Cardiac septum (tissue), 1 donor: Measurements from ENCODE around the genes TEAD4, PARP11, FGF23 and C12orf4.

DNA sequence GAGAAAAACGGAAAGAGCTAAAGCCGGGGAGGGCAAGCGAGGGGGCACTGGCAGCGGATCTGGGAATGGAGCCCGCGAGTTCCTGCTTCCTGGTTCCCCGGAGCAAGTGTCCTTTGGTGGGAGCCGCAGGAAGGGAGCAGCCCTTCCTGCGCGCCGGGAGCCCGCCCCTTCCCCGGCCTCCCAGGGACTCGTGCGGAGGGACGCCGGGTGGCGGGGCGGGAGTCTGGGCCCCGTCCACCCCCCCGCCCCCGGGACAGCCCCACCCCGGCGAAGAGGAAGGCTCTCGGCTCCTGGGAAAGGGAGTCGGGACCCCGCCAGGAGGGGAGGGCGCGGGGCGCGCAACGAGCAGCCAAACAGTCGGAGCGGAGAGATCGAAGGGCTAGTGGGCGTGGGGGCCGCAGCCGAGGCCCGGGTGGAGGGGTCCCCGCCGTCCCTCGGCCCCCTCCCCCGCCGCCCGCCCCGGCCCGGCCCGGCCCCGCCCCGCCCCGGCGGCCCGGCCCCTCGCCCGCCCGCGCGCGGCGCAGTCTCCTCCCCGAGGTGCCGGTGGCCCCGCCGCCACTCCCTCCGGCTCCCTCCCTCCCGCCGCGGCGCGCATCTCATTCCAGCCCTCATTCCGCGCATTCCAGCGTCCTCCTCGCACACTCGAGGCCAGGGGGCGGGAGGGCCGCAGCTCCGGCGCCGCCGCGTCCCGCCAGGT, at the start of gene TEAD4:
Gene TEAD4 (plus strand): TSS at position 611 of the 697 bp plus-strand sequence.
- PRO-cap = bidirectional peak, plus-strand start at position 317 of the sequence, minus-strand start at position 174 of the sequence; bidirectional peak, plus-strand start at position 639 of the sequence, minus-strand start at position 452 of the sequence

DNA sequence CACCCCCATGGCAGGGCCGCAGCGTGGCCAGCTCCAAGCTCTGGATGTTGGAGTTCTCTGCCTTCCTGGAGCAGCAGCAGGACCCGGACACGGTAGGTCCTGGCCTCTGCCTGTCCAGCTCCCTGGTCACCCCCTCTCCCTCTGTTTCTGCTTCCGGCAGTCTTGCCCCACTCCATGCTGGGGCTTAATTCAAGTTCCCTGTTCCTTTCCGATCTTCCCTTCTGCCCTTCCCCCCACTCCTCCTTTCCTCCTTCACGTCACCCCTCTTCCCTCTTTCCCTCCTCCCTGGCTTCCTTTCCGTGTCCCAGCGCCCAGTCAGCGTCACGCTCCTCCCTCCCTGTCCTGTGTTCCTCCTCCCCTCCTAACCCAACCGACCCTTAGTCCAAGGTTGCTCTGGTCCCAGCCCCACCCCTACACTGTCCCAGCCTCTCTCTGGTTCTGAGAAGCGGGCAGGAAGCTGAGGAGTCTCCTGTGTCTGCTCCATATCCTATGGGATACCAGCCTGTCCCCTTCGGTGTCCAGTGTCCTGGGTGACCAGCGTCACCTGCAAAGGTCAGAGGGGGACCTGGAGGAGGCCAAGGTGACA, 56.4 kb upstream of the TSPAN9 start:
- PRO-cap = no peak

- PRO-cap = unidirectional peak, plus-strand start at chr12:3048186
Observed at GRCh38 chr12:3047834-3048404, 29.3 kb upstream of the TSPAN9 start.

- PRO-cap = no peak
Observed at GRCh38 chr12:3130028-3130486, 52.9 kb downstream of the TSPAN9 start.

- PRO-cap = no peak
Observed at GRCh38 chr12:3213904-3214054, 136.6 kb downstream of the TSPAN9 start.

- PRO-cap = bidirectional peak, plus-strand start at chr12:3217167, minus-strand start at chr12:3217080; bidirectional peak, plus-strand start at chr12:3217513, minus-strand start at chr12:3217283
Observed at GRCh38 chr12:3216794-3217942, 140.0 kb downstream of the TSPAN9 start.

GRCh38 chr12:3264211-3264796, 187.1 kb downstream of the TSPAN9 start:
- PRO-cap = no peak

DNA sequence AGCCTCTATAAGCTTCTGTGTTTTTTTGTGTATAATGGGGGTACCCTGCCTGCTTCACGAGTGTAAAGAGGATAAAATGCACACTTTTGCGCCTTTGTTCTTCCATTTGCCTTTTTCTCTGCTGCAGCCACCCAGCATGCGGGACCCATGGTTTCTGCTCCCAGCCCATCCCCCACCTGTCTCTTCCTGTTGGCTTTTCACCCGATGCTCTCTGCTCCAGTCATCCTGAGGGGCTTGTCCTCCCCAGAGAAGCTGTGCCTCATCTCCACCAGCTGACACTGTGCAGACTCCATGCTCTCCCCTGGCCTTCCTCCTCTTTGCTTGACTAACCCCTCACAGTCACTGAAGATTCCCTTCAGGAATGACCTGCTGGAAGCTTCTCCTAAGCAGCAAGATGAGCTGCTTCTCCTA, 16.7 kb upstream of the PRMT8 start:
- PRO-cap = unidirectional peak, plus-strand start at position 112 of the sequence

- PRO-cap = no peak
Observed at GRCh38 chr12:3736504-3736753, 16.5 kb downstream of the CRACR2A start.

DNA sequence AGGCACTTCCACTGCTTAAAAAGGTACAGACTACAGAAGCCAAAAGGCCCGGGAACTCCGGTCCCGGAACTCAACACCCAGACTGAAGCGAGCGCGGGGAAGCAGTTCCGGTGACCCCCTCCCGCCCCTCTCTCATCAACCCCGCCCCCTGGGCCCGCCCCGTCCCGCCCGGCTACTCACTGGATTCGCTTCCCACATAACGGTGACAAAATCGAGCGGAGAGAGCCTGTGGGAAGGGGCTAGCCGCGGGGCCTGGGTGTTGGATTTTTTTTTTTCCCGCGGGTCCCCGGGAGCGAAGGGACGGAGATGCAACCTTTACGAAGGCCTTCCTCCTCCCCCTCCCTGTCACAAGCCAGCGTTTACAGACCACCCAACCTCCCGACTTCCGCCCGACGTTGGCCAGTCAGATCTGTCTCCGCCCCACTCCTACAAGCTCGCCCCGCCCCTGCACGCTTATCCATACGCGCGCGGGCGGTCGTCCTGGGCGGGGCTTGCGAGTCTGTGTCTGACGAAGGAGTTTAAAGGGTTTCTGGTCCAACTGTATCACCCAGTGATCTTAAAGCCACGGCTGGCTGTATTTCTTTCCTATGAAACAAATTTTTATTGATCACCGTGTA, at the start of gene PARP11:
Gene PARP11 (minus strand): TSS at position 368 of the 617 bp plus-strand sequence.
- PRO-cap = bidirectional peak, plus-strand start at position 208 of the sequence, minus-strand start at position 84 of the sequence; bidirectional peak, plus-strand start at position 550 of the sequence, minus-strand start at position 344 of the sequence

DNA sequence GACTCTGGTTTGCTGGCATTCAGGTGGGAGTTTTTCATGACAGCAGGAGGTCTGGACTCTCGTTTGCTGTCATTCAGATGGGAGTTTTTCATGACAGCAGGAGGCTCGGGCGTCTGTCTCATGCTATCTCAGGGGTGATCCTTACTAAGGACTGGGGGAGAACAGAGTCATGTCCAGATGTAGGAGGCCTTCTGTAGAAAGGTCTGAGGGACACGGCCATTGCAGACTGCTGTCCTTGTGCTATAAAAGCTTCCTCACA, 40.2 kb upstream of the PARP11 start:
- PRO-cap = no peak

DNA sequence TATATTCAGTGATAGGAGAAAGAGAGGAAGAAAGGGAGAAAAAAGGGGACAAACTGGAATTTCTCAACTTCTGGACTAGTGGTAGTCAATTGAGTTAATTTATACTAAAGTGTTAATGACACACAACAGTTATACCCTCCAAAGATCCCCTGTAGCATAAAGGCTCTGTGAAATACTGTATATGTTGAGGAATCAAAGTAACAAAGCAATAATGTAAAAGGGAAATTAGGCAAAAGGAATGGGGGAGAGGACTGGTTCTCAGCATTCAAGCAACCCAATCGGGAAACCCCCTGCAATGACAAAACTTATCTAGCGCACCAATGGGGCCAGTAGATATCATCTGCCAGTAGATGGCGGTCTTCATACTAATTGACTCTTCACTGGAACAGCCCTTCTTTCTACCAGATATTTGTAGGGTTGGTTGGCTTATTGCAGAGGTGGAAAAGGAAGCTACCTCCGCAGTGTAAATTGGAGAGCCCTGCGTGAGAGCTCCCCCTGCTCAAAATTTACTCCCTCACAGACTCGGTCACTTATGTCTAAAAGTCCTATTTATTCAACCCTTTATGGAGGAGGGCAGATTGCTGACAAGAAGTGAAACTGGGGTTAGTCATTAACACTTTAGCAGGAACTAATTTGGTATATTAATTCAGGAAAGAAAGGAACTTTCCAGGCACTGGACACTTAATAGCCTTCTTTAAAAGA, 166.2 kb upstream of the CCND2 start:
- PRO-cap = no peak

DNA sequence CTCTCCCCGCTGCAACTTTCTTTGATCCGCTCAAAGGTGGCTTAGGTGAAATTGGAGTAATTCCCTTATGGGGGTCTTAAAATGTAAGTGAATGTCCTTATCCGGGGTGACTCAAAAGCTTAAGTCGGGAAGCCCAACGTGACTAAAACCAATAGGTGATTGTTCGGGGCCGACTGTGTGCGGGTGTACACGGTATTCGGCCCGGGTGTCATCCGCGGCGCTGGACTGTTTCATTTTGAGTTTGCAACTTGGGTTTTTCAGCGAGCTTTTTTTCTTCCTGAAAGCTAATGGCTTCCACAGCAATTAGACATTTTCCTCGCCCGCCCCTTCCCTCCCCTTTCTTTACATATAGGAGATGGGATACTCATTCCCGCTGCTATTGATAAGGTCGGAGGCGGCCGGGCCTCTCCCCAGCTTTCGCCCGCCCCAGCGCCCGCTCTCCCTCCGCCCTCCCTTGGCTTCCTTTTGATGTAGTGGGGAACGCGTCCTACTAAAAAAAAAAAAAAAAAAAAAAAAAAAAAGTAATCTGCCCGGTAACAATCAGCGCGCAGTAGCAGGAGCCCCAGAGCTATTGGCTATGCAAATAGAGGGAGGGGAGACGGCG, 1.9 kb upstream of the CCND2 start:
- PRO-cap = bidirectional peak, plus-strand start outside the sequence, minus-strand start at position 467 of the sequence

DNA sequence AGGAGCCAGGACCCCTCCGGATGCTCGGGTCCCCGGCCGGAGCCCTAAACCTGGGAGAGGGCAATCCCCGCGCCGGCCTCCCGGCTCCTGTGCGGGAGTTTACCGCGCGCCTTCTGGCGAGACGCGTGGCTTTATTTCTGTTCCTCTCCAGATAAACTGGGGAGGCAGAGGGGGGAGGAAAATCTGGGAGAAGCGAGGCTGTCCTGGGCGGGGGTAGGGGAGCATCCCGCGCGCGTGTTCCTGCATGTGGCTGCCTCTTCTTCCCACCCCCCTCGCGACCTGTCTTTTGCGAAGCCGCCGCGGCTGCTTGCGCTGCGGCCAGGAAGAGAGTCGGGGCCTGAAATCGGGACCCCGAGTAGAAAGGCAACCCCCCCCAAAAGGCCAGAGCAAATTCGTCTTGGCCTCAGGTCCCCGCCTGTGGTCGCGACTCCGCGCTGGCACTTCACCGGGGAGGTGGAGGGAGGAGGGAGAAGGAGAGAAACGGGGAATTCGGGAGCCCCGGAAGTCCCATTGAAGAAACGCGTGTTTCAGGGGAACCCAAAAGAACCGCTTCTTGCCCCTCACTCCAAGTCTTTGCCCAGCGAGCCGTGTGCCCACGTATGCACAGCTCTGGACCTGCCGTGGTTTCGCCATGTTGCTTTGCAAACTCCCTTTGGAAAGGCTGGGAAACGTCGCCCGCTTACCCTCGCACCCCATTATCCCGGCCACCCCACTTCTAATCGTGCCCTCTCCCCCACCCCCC, 869 bp downstream of the CCND2 start:
- PRO-cap = bidirectional peak, plus-strand start at position 289 of the sequence, minus-strand start at position 127 of the sequence

DNA sequence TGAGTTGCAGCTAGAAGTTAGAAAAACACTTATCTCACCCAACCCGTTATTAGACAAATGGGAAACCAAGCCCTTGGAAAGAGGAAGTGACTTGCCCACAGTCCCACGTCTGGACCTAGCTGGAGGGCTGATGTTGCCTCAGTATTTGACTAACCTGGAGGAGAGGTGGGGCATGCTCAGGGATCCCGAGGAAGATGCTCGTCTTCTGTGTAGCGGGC, 12.6 kb downstream of the CCND2 start:
- PRO-cap = no peak

DNA sequence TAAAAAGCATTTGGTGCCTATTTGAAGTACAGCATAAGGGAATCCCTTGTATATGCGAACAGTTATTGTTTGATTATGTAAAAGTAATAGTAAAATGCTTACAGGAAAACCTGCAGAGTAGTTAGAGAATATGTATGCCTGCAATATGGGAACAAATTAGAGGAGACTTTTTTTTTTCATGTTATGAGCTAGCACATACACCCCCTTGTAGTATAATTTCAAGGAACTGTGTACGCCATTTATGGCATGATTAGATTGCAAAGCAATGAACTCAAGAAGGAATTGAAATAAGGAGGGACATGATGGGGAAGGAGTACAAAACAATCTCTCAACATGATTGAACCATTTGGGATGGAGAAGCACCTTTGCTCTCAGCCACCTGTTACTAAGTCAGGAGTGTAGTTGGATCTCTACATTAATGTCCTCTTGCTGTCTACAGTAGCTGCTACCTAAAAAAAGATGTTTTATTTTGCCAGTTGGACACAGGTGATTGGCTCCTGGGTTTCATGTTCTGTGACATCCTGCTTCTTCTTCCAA, 20.8 kb upstream of the TIGAR start:
- PRO-cap = no peak

DNA sequence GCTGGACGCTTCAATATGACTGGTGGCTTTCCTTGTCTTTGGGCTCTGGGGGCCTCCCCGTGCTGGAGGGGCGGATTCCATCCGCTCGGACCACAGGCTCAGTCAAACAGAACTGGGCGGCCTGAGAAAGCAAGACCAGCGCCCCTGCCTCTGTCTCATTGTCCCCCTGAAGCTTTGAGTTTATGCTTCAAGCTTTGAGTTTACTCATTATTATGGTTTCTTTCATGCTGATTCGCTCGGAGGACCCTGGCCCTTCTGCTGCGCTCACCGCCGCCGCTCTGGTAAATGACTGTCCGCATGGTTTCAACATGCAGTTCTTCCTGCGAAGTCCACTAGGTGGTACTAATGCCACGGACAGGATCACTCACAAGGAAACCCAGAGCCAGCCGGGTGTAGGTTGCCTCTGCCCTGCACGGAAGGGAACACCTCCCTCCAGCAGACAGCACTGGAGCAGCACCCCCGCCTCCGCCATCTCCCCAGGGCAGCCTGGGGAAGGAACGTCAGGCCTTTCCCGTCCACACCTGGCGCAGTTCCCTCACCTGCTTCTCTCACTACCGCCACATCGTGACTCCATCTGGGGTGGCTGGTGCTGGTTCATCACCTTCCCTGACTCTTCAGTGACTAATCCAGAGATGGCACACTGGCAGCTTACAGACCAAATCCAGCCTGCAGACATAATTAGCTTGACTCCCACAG, 13.2 kb upstream of the TIGAR start:
- PRO-cap = no peak

- PRO-cap = no peak
Observed at GRCh38 chr12:4379247-4379885, at the start of gene FGF23. FGF23 (minus strand) TSS chr12:4379712.

DNA sequence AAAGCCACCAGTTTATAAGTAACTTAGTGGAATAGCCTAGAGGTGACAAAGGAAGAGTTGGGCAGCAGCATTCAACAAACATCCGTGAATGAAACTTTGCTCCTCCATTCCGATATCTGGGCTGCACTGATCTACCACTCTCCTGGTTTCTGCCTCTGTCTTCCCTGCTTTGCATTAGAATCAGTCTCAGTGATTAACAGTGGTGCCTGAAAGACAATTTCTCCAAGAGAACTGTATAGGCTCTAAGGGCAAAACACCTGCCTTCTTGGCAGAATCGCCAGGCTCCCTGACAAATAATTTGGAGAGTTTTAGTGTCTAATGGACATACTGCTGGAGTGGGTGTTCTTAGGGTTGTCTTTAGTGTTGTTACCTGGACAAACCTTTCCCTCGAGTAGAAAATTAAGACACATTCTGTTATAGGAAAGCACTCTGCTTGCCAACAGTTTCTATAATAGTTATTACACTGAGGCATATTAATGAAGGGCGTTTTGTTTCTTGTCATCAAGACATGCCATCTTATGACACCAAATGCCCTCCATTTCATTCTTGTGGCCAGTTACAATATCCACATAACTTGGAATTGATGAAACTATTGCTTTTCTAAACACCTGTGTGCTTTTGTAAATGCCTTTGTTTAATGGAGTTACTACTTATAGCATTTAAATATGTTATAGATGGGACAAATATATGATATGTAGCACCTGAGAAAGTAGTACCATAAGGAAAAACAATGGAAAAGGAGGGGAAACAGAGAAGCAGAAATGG, 42.8 kb upstream of the FGF6 start:
- PRO-cap = no peak

DNA sequence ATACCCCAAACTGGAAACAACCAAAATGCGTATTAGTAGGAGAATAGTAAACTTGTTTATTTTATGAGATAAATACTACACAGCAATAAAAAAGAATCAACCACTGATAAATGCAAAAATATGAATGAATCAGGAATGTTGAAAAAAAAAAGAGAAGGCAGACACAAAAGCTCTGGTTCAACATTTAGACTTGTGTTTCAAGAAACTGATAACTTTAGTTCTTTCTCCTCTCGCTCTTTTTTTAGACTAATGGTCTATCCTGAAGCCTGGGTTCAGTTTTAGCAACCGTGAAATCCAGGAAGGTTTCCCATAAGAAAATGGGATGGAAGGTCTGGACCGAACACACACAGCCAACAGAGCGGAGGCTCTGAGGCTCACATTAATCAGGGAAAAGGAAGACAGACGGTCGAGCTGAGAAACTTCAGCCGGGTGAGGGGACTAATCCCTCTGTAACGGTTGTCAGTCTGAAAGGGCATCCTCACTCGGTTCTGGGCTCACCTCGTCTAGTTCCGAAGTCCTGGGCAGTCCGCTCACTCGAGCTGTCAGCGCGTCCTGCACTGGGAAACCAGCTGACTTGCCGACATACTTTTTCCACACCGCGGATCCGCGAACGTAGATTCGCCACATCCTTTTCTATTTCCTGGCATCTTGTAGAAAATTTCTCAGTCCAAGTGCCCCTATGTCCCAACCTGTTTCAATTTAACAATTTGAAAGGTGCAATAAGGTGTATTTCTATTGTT, at the start of gene C12orf4:
Gene C12orf4 (minus strand): TSS at position 559 of the 740 bp plus-strand sequence.
- PRO-cap = unidirectional peak, minus-strand start at position 559 of the sequence